Aortic smooth muscle cell (primary cell): ENCODE measurements around the genes H2AC12 and ZNF184.

DNA sequence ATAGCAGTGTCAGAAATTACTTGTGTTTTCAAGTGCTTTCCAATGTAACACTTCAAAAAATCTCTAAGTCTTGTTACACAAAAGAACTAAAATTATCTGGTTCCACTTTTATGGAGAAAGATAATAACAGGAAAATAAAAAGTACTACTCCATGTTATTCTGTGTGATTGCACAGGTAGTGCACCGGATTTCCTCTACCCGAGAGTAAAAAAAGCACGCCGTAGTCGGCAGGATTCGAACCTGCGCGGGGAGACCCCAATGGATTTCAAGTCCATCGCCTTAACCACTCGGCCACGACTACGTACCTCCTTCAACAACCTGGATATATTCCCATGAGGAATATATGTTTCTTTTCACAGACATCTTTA is 27.0 kb upstream of the H4C8 start:
- RRBS = no CpG with 5 or more reads among the region's 12 CpGs

DNA sequence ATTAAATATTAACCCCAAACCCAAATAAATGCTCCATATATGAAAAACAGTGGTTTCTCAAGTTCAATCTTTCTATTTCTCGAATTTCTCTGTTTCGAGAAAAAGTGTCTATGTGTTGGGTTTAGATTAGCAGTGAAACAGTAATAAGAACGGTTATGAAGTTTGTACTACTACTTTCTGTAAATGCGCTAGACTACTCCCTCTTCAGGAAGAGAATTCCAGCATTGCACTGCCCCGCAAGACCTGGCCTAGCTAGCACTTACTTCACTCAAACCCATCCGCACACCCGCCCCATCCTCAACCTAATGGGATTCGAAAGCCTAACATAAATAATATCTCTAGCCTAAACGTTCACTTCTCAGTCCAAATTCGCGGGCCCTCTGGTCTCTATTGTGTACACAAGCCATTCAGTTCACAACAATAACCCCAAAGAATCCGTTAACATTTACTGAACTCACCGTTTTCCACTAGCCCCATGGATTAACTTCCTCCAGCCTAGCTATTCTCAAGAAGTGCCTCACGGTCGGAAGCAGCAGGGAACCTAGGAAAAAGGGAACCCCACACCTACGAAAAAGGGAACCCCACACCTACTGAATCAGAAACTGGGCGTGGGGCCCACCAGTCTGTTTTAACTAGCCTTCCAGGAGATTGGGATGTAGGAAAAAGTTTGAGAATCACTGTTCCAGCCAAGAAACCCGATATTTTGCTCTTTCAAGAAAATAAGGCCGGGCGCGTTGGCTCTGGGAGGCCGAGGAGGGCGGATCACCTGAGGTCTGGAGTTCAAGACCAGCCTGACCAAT is 34.2 kb upstream of the H4C8 start:
- RRBS = 64% methylated on average over 5 of the region's 23 CpGs

DNA sequence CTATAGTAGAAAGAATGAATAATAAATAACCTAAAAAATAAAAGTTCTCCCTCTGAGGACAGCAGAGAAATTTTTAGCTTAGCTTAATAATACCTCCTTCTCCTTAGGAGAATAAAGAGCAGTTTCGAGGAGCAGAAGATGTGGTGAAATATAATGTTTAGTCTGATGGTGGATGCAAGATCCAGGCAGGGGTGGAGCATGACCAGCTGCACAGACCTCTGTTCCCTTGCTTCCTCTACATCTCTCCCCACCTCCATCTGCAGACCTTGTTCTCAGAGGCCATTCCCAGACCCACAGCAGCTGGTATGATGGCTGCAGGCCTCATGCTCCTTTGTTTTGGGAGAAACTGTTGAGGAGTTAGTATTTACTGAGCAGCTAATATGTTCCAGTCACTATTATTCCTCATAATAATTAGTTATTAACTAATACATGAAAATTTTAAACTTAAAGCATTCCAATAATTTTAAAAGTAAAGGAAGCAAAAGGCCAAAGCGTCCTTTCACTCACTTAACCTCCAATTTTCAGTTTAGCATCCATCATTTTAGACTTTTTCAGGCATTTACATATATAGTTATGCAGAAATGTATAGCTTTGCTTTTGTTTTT is 1.6 kb downstream of the BTN3A2 start:
- RRBS = no CpG with 5 or more reads among the region's 2 CpGs

- RRBS = no CpG with 5 or more reads among the region's 4 CpGs
These were observed 9.0 kb upstream of the BTN3A1 start for GRCh38 chr6:26392866-26393618.

DNA sequence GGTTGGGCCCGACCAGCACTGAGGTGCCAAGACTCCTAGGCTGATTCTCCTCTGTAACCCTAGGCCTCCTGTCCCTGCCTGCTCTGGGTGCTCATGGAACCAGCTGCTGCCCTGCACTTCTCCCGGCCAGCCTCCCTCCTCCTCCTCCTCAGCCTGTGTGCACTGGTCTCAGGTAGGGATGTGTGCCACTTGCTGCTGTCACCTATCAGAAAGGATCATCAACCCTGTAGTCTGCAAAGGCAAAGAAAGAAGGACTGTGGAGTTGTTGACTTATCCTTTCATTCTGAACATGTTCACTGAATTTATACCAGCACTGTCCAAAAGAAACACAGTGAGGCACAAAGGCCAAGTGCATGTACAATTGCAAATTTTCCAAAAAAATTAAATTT is 18.3 kb upstream of the BTN3A3 start:
- RRBS = no CpG with 5 or more reads among the region's 2 CpGs

- RRBS = no CpG with 5 or more reads among the region's 2 CpGs
These were observed 17.3 kb downstream of the BTN2A1 start for GRCh38 chr6:26474988-26475516.

GRCh38 chr6:26553341-26553682 is 15.1 kb downstream of the HMGN4 start:
- RRBS = no CpG with 5 or more reads among the region's 12 CpGs

DNA sequence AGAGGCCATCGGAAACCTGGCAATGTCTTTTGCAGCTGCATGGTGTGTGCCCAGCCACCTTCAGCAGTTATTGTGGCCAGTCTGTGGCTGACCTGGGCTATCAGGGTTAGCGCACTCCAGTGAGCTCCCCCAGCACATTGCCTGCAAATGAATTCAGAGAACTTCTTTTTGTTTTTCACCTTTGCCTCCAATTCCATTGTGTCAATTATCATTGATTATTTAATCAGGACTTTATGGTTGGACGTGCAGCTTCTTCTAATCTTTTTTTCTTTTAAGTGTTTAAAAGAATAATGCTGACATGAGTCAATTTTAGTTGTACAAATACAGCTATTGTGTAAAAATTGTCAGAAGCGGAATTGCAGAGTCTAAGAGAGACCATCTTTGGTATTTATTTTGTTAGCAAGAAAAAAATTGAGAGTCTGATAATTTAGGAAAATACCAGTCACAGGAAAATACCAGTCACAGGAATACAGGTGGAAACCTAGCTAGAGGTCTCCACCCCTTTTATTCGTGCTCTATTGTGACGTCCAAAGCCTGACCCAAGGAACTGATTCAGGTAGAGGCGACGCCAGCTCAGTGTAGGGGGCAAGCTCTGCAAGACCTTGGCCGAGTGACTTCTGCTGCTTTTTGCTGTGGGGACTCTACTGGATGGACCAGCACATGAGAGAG is 5.5 kb downstream of the ABT1 start:
- RRBS = no CpG with 5 or more reads among the region's 9 CpGs

DNA sequence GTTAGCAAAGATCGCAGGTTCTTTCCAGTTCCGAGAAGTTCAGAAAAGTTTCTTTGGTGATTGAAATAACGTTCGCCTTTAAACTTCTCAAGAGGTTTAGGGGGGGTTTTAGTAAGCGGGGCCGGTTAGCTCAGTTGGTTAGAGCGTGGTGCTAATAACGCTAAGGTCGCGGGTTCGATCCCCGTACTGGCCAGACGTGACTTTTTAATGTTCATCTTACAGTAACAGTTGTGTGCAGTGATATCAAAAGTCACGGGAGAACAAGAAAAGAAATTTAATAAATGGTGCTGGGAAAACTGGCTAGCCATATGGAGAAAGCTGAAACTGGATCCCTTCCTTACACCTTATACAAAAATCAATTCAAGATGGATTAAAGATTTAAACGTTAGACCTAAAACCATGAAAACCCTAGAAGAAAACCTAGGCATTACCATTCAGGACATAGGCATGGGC is 96.9 kb upstream of the ZNF322 start:
- RRBS = no CpG with 5 or more reads among the region's 15 CpGs

GRCh38 chr6:26770954-26771233 is 111.3 kb upstream of the ZNF322 start:
- RRBS = no CpG with 5 or more reads among the region's 16 CpGs

DNA sequence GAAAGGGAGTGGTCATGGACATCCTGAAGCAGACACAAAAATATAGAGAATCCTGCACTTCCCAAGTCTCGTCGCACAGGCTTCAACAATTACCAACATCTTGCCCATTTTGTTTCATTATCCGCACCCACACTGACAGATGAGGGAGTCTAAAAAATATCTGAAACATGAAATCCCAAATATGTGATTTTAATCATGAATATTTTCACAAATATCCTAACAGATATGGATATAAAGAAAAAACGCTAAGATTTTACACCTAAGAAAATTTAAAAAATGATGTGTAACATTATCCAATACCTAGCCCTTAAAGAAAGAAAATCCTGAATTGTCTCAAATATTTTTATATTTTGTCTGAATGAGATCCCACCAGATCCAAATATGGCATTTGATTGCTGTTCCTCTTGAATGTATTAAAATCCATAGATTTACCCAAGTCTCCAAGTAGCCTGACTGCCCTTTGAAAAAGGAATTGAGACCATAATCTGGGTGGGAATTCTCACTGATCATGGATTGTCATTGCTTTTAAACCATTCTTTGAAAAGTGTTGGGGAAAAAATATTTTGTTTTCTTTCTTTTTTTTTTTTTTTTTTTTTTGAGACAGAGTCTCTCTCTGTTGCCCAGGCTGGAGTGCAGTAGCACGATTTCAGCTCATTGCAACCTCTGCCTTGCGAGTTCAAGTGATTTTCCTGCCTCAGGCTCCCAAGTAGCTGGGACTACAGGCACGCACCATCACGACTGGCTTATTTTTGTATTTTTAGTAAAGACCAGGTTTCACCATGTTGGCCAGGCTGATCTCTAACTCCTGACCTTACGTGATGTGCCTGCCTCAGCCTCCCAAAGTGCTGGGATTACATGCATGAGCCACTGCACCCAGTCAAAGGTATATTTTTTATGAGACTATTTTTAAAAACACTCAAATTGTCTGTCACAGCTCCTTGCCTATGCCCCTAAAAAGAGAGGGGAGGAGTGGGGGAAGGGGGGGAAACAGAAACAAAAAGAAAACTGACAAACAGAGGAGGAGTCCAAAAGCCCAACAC is 4.8 kb downstream of the H2BC11 start:
- RRBS = no CpG with 5 or more reads among the region's 9 CpGs

DNA sequence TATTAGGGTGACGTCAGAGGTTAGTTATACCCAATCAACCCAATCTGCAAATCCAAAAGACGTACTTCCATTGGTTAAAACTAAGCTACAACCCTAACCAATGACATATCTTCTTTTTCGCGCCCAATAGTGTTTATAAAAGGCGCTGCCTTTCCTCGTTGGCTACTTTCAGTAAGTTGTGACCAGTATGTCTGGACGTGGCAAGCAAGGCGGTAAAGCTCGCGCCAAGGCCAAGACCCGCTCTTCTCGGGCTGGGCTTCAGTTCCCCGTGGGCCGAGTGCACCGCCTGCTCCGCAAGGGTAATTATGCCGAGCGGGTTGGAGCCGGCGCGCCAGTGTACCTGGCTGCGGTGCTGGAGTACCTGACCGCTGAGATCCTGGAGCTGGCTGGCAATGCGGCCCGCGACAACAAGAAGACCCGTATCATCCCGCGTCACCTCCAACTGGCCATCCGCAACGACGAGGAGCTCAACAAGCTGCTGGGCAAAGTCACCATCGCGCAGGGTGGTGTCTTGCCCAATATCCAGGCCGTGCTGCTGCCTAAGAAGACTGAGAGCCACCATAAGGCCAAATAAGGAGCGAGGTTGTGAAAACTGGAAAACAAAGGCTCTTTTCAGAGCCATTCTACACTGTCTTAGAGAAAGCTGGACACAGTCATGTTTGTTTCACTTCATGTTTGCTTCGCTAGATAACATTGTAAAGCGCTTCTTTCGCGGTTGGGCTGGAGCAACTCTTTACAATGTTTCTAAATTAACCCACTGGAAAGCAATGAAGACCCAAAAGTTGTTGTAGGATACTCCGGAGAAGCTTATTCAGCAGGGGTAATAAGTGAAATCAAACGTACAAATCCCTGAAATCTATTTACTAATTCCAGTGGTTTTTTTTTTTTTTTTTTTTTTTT is at the start of gene H2AC12:
H2AC12 (plus strand) TSS at position 165 of the 900 bp plus-strand sequence.
- RRBS = no CpG with 5 or more reads among the region's 42 CpGs

DNA sequence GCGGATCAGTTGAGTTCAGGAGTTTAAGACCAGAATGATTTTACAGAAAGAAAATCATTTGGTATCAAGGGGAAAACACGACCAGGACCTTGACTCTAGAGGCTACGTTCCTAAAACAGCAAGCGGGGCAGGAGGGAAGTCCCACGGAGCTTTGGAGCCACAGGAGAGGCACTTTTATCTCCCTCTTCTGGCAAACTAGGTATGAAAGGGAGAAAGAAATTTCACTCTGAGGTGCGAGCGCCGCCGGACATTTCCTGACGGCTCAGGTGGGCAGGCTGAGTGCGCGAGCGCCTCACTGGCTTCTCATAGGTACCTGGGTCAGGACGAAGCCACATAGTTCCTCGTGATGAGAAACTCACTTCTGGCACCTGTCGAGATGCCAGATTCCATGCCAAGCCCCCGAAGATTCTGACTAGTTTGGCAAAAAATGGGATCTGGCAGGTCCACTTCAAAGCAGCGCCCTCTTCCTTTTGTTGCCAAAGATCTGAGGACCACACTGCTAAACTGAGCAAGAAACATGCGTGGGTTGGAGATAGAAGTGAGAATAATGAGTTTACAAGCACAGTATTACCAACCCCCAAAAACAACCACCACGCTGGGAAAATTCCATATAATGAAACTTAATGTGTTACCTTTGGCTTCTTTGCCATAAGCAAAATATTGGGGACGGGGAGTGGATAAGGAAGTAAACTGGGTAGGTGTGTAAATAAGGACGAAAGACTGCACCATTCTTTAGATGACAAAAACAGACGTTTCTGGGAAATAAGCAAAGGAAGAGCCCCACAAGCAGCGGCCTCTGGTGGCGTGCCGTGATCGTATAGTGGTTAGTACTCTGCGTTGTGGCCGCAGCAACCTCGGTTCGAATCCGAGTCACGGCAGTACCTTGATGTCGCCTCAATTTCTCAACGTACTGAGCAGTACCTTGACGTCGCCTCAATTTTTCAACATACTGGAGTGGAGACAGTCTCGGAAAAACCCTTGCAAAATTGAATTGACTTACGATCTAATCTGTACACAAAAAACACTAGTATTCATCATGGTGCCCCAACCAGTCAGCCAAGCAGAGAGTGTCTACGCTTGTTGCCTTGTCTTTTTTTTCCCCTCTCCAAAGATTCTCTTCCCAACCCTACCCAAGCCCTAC is 10.8 kb downstream of the H2AC12 start:
- RRBS = no CpG with 5 or more reads among the region's 40 CpGs

DNA sequence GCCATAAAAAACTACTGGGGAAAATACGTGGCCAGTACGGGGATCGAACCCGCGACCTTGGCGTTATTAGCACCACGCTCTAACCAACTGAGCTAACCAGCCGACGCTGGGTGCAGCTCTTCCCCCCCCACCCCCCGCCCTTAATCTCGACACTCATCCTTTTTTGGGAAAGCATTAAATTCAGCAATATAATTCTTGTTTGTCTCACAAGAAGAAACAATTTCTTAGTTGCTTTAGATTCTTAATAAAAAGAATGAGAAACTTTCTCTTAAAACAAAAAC is 27.6 kb downstream of the PRSS16 start:
- RRBS = no CpG with 5 or more reads among the region's 11 CpGs

DNA sequence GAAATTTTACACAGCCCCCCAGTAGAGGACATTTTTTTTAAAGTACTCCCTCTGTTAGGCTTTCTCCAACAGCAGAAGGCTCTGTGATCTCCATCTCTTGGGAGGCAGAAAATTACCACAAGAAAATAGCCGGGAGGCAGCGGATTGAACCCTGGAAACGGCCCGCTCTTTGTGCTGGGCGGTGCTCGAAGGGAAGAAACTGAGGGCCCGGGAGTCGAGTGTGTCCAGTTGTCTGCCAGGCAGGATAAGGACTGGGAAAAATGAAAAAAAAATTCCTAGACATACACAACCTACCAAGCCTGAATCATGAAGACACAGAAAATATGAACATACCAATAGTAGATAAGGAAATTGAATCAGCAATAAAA is 31.5 kb downstream of the POM121L2 start:
- RRBS = 3% methylated on average over 7 of the region's 8 CpGs

DNA sequence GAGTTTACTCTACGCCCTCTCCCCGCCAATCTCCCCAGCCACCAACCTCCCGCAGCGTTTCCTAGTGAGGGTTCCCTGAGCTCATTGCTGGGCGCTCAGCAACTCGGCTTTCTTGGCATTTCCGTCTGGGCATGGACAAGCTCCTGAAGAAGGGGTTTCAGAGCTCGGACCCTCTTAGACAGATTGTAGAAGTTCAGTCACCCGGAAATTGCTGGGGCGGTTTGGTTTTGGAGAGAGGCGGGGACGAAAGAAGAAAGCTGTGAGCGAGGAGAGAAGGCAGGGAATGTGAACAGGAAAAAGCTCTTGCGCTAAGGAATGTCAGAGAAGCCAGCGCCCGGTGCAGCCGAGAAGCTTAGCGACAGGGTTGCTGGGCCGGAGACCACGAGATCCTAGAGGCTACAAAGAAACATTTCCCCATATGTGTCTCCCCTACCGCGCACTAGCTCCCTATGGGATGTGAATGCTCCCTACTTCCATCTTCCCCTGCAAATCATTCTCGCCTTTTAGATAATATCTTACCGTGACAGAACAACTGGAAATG is 15.9 kb downstream of the POM121L2 start:
- RRBS = 0% methylated on average over 3 of the region's 24 CpGs

GRCh38 chr6:27472605-27473439 is at the start of gene ZNF184:
ZNF184 (minus strand) TSS chr6:27473105.
- RRBS = under 1% methylated on average over 11 of the region's 57 CpGs

GRCh38 chr6:27478409-27479246 is 5.7 kb upstream of the ZNF184 start:
- RRBS = no CpG with 5 or more reads among the region's 32 CpGs

DNA sequence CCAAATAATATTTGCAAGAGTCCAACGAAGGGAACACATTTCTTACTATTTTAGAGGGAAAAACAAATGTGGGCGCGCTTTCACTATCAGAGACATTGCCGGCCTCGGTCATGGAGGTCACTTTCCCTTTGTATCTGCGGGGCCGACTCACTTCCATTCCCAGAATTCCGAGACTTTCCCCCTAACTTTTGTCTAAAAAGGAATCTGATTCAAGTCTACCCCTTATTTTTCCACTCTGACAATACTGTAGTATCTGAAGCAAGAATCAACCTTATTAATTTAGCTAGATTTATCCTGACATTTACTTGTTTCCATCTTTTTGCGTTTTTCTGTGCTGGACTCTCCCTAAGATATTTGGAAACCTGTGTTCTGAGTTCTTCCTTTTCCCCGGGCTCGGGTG is 71.8 kb upstream of the ZNF184 start:
- RRBS = no CpG with 5 or more reads among the region's 11 CpGs

DNA sequence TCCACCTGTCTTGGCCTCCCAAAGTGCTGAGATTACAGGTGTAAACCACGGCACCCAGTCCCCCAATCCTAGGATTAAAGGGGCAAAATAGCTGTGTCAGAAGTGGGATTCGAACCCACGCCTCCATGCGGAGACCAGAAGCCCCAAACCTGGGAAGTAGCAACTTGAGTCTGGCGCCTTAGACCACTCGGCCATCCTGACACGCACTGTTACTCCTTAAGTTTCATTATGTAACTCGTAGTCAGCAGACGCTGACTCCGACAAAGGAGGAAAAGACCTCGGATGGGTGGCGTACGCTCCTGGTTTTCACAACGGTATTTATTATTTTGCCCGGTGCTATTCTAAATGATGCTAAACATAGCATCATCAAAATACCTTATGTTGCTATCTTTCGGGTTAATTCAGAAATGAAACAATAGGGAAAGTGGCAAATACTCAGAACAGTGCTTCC is 129.6 kb upstream of the ZNF184 start:
- RRBS = no CpG with 5 or more reads among the region's 16 CpGs